Spinal cord (tissue), 3 donors: ENCODE results near the genes TOMM20, GGPS1 and B3GALNT2.

- PRO-cap, result no peak
- RAMPAGE, long total RNA, result no peak
Observed at GRCh38 chr1:234642977-234643802, 33.2 kb upstream of the IRF2BP2 start.

DNA sequence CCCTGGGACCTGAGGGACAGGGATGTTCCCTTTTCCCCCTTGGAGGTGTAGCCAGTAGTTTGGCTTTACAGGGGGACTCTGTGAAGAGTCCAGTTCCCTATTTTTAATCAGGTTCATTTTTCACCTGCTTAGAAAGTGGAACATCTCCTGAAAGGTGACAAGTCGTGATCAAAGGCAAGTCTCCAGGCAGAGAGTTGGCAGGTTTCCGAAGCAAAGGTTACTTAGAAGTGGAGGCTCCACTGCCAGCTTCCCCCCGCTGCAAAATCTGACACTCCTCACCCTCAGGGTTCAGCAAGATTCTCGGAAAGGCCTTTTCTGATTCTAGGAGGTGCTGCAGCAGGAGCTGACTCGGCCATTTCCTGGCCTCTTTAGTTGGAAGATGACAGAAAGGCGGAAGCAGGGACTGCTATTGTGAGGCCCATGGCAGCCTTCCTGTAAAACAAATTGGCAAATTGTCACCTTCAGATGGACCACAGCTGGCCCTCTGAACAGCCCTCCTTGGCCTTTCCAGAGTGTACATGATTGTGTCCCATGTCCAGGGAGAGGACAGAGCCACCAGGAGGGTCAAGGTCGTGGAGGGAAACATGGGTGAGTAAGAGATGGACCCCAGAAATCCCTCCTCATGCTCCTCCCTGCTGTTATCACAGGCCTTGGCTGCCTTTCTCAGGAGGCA, 115.2 kb upstream of the IRF2BP2 start:
- PRO-cap, result no peak
- RAMPAGE, long total RNA, result no peak

DNA sequence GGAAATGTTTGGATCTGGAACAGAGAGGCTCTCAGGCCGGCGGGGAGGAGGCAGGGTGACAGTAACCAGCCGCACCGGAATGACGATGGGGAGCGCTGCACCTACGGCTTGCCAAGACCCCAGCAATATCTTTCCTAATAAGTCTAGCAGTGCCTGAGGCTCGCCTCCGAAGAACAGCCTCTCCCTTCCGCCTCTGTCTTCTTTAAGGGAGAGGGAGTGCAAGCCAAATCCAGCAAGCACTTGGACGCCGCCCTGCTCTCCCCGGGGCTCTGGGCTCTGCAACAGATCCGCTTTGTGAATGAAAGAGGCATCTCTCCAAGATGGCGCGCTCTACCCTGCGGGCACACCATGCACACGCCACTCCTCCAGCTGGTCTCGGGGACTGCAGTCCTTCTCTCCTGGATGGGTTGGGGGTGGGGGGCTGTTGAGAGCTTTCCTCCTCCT, 206.5 kb upstream of the IRF2BP2 start:
- PRO-cap, result no peak
- RAMPAGE, long total RNA, result no peak

GRCh38 chr1:234816881-234818016, 207.3 kb upstream of the IRF2BP2 start:
- PRO-cap, result no peak
- RAMPAGE, long total RNA, result no peak

DNA sequence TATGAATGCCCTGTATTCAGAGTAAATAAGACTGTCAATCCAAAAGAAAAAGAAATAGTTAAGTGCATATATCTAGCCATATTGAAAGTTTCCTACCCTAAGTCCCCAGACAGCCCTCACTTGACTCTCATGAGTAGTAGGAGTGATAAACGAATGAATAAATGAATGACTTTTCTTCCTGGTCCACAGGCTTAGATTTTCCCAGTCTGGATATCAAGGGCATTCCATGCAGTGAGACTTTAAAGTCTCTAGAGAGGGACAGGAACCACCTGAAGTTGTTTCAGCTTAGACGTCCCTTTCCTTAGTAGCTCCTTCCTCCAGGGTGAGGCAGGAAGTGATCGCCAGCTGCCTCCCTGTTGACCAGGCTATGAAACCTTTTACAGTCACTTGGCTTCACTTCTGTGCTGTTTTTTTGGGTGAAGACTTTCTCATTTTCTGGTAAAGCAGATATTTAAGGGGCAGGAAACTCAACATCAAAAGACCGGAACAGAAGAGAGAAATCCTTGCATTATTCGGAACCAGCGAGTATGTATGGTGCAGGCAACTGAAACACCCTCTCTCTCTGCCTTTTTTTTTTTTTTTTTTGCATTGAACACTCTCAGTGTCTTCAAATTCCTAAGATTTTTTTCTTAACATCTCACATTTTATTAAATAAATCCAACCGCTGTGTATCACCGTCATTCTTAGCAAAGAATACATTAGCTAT, 234.5 kb upstream of the IRF2BP2 start:
- PRO-cap, result no peak
- RAMPAGE, long total RNA, result no peak

GRCh38 chr1:234869533-234870223, 259.0 kb downstream of the TOMM20 start:
- PRO-cap, result no peak
- RAMPAGE, long total RNA, result no peak

DNA sequence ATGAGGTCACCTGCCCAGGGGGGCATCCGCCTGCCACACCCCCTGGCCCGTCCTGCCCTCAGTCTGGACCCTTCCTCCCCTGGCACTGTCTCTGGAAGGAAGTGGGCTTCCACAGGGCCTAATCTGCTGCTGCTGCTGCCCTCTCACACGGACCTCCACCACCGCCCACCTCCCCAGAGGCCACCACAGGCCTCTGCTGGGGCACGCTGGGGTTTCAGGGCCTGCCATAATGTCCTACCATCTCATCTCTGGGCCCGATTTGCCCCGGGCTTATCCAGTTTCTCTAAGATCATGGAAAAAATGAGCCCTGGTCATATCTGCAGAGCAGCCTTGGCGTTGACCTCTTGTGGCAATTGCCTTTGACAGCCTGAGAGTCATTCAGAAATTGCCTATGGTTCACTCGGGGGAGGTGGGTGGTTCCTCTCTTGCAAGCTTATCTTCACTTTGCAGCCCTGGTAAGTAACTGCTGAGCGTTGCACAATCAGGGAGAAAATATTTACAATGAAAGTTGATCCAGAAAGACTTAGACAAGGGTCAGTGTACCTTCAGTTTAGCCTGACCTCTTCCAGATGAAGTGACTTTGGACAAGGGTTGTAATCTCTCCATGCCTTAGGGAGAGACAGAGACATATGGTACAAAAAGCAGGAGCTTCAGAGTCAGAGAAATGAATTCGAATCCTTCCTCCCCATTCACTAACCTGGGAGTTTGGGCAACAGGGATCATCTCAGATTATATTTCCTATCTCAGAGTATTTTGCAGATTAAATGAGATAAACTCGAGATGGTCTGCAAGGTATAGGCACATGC, 252.4 kb downstream of the TOMM20 start:
- PRO-cap, result no peak
- RAMPAGE, long total RNA, result no peak

DNA sequence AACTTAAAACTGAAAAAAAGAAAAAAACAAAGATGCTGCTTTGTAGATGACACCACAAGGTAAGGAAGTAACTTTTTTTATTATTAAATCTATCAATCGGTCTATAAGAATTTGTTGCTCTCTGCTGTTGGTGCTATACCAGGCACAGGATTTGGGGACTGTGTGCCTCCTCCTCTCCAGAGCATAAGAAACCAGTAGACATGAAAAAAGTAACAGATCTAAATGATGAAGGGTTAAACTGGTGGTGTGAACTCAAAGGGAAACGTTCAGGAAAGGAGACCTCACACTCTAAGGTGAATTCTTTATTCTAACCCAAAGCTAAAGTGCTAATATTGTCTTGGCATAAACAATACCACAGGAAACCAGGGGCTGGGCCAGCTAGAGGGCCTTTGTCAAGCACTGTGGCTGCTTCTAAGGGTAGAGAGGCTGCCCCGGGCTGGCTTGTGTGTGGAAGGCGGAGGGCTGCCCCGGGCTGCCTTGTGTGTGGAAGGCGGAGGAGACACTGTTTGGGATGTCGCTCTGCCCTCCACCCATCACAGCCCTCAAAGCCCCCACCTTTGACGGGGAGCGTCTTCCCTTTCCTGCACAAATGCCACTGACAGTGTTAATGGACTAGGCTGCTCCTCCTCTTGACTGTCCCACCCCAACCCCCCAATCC, 217.0 kb downstream of the TOMM20 start:
- PRO-cap, result no peak
- RAMPAGE, long total RNA, result no peak

- PRO-cap, result no peak
- RAMPAGE, long total RNA, result no peak
Observed at GRCh38 chr1:235010960-235011449, 117.6 kb downstream of the TOMM20 start.

GRCh38 chr1:235034760-235035317, 93.8 kb downstream of the TOMM20 start:
- PRO-cap, result no peak
- RAMPAGE, long total RNA, result no peak

DNA sequence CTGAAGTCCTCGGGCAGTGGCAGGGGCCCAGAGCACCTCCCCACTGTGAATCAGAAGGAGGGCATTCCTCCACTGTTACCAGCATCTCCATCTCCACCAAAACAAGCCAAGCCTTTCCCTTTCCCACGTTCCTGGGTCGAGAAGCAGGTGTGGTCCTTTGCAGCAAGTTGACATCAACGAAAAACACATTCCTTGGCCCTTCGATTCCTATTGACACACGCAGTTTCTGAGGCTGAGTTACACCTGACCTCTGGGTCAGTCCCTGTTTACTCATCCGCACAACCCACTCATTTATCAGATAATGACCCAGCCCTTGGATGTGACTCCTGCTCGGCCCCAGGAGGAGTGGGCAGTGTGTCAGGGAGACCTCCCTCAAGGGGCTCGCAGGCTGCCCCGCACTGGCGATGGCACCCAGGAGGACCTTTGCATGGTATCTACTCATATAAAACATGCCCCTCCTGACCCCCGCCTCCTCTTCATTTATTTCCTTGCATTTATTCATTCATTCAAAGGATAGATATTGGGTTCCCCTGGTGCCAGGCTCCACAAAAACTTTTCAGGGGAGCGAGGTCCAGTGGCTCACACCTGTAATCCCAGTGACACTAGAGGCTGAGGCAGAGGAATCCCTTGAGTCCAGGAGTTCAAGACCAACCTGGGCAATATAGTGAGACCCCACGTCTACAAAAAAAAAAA, 60.2 kb downstream of the TOMM20 start:
- PRO-cap, result no peak
- RAMPAGE, long total RNA, result no peak

DNA sequence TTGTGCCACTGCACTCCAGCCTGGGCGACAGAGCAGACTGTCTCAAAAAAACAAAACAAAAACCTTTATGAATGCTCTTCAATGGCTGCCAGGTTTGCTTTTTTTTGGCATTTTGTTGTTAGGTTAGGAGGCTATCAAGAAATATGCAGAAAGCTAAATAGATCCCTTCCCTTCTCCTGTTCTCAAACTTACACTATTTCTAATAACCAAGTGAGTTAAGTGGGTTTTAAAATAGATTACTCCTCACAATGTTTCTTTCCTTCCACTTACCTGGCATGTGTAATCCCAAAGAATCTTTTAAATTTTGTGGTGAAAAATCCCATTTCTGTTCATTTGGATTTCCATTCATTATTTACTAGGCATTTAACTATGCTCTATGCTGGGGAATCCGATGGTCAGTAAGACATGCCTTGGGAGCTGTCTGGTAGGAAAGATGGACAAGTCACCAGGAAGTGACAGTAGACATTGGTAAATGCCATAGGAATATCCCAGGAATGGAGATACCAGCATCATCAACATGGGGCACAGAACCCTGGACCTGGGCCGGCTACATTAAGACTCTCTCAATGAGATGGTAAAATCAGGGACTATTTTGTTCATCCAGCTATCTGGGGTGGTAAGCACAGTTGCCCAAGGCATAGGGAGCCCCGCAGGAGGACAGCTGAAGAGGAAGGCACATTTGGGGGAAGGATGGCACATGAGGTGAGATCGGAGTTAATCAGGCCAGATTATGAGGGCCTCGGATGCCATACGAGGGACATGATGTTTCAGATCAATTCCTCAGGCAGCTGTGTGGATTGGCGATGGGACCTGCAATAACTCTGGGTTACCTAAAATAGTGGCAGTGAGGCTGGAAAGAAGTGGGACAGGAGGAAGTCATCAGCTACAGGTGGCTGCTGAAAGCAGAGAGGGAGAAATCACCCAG, 21.5 kb downstream of the TOMM20 start:
- PRO-cap, result no peak
- RAMPAGE, long total RNA, result no peak

DNA sequence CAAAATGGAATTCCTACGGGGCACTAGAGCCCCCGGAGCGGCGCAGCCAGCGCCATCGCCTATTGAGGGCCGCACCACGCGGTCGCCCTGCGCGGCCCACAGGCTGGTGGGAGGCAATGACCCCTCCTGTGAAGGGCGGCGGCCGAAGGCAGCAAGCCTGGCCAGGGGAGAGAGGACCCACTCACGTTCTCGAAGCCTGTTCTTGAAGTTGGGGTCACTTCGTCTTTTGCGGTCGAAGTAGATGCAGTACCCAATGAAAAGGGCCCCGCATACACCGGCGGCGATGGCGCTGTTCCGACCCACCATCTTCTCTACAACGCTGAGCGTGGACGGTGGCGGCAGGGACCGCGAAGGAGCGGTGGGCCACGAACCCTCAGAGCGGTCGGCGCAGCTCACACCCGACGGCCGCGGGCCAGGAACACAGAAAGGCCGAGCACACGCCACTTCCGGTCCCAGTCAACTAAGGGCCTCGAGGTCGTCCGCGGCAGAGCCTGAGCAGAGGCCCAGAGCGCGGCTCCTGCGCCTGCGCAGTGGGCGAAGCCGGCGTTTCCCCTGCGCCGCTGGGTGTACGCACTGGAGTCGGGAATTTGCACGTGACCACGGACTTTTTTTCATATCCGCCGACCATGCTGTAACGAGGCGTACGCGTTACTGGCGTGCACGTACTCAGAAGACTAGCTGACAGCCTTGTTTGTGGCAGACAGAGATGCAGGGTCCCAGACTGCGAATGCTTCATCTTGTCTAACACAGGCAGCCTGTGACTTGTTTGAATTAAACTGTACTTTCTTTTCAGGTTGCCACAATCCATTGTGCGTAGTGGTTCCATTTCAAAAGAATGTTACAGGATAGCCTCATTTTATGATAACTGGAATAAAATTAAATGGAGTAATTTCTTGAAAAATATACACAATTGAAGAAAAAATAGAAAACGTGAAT, at the start of gene TOMM20:
Gene TOMM20 (minus strand): TSS at position 428 of the 936 bp plus-strand sequence.
- PRO-cap, result no peak
- RAMPAGE, long total RNA, result start-site peak on the minus strand centred at position 451 of the sequence, 124 bp wide, 319 and 197 reads in 2 replicates

GRCh38 chr1:235302396-235302956, 25.5 kb downstream of the ARID4B start:
- PRO-cap, result no peak
- RAMPAGE, long total RNA, result no peak

DNA sequence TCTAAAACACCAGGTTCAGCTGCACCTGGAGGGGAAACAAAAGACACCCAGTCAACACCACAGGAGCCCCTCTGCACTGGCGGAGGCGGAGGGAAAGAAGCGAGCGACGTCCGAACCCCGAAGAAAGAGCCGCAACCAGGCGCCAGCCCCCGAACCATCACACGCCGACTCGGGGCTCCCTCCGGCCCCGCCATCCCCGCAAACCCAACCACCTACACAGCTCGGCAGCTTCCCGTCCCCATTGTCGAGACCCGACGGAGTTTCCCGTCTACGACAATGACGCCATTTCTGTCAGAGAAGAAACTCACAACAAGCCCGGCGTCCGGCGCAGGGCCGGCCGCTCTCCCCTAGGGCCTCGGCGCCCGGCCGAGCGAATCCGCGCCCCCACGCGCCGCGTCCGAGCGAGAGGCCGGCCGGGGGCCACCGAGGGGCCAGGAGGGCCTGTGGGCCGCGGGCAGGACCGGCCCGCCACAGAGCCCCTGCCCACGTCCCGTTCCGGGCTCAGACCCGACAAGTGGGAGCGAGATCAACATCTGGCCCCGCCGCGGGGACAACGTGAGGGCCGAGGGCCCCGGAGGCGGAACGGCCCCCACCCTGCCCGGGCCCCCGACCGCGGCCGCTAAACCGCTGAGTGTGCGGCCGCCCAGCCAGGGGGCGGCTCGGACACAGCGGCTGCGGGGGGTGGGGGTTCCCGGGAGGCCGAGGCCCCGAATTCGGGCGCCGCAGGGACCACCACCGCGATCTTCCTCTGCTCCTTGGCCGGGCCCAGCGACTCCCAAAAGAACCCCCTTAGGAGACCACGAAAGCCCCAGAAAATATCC, 825 bp downstream of the ARID4B start:
- PRO-cap, result no peak
- RAMPAGE, long total RNA, result no peak

GRCh38 chr1:235328384-235329111, at the start of gene GGPS1:
GGPS1 (plus strand) TSS chr1:235328570.
- PRO-cap, result no peak
- RAMPAGE, long total RNA, result no peak

- PRO-cap, result no peak
- RAMPAGE, long total RNA, result no peak
Observed at GRCh38 chr1:235454007-235454554, 50.2 kb downstream of the B3GALNT2 start.

- PRO-cap, result no peak
- RAMPAGE, long total RNA, result no peak
Observed at GRCh38 chr1:235503252-235503726, 963 bp downstream of the B3GALNT2 start.

GRCh38 chr1:235503727-235504521, at the start of gene B3GALNT2:
B3GALNT2 (minus strand) TSS chr1:235504452.
- PRO-cap, result unidirectional peak, minus-strand start at chr1:235504422
- RAMPAGE, long total RNA, result no peak

GRCh38 chr1:235504522-235505543, 581 bp upstream of the B3GALNT2 start:
- PRO-cap, result no peak
- RAMPAGE, long total RNA, result no peak